Iris pigment epithelial cell (primary cell): ENCODE data around the genes UBB, ZNF287, FLCN and NT5M.

GRCh38 chr17:16132645-16133372 is 82.5 kb downstream of the NCOR1 start:
- RRBS = no CpG with 5 or more reads among the region's 8 CpGs

- RRBS = no CpG with 5 or more reads among the region's 2 CpGs
These were observed 56.0 kb downstream of the PIGL start for GRCh38 chr17:16272889-16273475.

DNA sequence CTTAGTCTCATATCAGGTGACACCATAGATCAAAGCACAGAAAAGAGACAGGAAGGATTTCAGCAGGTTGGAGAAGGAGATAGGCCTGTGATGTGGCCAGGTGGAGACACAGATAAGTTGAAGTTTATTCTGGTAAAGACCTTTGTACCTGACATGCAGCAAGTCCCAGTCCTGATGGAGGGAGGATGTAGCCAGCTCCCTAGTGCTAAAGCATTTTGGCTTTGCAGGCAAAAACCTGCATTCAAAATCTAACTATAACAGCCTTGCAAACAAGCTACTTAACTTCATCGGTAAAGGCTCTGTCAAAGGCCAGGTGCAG is 54.9 kb downstream of the CENPV start:
- RRBS = no CpG with 5 or more reads among the region's 1 CpG

GRCh38 chr17:16348487-16349080 is 4.7 kb downstream of the CENPV start:
- RRBS = no CpG with 5 or more reads among the region's 8 CpGs

DNA sequence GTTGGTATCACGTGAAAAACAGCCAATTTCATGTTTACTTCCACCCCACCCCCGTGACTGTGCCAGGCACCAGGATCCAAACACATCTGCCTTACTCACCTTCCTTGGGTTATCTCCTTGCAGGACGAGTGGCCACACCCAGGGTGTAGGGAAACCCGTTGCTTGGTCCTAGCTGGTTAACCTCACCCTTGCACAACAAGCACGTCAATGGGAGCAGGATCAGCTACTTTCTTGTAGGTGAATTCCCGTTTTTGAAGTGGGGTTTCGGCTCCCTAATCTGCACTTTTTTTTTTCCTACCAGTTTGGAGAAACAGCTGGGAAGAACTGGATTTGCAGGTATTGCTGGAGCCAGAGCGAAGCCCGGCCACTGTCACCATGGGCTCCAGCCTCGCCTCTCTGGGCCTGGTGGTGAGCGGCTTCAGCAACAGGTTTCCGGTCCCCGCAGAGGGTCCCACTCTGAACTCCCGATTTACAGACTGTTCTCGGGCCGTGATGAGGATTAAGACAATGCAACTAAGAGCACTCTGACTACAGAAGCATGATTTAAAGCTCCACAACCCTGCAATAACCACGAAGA is 2.1 kb upstream of the UBB start:
- RRBS = 81% methylated on average over 4 of the region's 17 CpGs

DNA sequence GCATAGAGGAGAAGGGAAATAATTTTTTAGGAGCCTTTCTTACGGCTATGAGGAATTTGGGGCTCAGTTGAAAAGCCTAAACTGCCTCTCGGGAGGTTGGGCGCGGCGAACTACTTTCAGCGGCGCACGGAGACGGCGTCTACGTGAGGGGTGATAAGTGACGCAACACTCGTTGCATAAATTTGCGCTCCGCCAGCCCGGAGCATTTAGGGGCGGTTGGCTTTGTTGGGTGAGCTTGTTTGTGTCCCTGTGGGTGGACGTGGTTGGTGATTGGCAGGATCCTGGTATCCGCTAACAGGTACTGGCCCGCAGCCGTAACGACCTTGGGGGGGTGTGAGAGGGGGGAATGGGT is at the start of gene UBB:
Gene UBB, plus strand, starts transcription at position 205 of the 352 bp plus-strand sequence.
- RRBS = no CpG with 5 or more reads among the region's 22 CpGs

GRCh38 chr17:16381239-16382278 is 668 bp downstream of the UBB start:
- RRBS = no CpG with 5 or more reads among the region's 51 CpGs

- RRBS = no CpG with 5 or more reads among the region's 13 CpGs
These were observed 20.9 kb downstream of the TRPV2 start for GRCh38 chr17:16436051-16436947.

GRCh38 chr17:16441984-16443215 is 27.0 kb downstream of the TRPV2 start:
- RRBS = no CpG with 5 or more reads among the region's 9 CpGs

GRCh38 chr17:16568291-16569660 is at the start of gene ZNF287:
TSS of gene ZNF287 (minus strand) at chr17:16569204.
- RRBS = 2% methylated on average over 5 of the region's 93 CpGs

- RRBS = no CpG with 5 or more reads among the region's 17 CpGs
These were observed 1.7 kb downstream of the TNFRSF13B start for GRCh38 chr17:16969847-16970918.

- RRBS = no CpG with 5 or more reads among the region's 11 CpGs
These were observed 5.8 kb upstream of the MPRIP start for GRCh38 chr17:17036427-17036892.

- RRBS = no CpG with 5 or more reads among the region's 11 CpGs
These were observed 77.1 kb downstream of the MPRIP start for GRCh38 chr17:17119053-17120009.

DNA sequence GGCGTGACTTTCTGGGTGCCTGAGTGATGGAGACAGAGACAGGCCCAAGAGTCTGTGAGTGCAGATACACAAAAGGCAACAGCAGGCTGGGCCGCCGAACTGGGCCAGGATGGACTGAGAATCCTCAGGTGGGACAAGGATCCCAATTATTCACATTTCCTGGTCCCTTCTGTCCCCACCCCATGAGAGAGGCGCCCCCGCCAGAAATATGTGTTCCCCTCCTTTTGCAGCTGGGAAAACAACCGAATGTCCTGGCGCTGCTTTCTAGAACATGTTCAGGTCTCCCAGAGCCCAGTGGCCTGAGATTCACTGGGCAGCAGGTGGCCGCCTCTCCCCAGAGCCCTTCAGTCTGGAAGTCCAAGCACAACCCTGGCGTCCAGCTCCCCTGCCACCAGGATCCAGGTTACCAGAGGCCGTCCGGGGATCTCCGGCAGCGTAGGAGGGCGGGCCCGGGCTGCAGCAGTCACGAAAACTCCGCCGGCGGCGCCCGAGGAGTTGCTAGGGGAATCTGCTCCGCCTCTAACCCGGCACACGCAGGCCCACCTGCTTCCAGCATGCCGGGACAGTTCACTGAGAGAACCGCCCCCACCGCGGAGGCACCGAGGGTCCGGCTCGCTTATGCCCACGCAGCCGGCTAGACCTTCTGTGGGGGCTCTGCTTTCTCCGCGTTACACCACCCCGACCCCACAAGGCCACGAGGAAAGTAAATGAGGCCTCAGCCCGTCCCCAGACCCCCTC is 920 bp downstream of the PLD6 start:
- RRBS = 8% methylated on average over 12 of the region's 38 CpGs

DNA sequence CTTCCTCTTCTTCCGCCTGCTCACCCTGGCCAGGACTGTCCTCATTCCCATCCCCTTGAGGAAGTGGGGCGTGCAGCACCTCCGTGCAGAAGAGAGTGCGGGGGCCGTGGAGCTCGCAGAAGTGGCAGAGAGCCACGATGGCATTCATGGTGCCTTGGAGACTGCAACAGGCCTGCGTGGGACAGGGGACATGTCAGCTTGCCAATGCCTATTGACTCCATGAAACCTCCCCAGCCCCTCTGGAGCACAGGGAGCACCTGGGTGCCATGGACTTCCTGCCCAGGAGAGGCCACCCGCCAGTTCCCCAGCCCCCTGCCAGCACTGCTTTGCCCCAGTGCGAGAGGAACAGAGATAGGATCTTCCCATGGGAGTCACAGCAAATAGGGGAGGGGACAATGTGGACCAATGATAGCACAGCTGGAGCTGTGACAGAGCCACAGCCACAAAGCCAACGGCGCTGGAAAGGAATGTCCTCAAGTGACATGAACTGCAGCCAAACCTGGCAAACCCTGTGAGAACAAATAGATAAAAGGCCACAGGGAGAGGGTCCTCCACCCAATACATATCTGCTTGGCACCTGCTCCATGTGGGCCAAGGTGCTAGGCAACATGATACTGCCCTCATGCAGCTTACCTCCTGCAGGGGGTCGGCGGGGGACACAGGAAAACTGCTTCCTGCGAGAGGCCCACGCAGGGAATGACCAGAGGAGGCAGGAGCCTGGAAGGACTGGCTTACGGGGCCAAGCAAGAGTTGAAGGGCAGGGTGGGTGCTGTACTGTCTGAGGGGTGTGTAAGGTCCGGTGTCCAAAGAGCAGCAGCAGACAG is 8.8 kb downstream of the FLCN start:
- RRBS = no CpG with 5 or more reads among the region's 18 CpGs

GRCh38 chr17:17237044-17237584 is at the start of gene FLCN:
TSS of gene FLCN (minus strand) at chr17:17237168.
- RRBS = 3% methylated on average over 4 of the region's 34 CpGs

GRCh38 chr17:17302821-17303449 is at the start of gene NT5M:
TSS of gene NT5M (plus strand) at chr17:17303373.
- RRBS = 2% methylated on average over 21 of the region's 49 CpGs

GRCh38 chr17:17386075-17386574 is 83.0 kb downstream of the NT5M start:
- RRBS = no CpG with 5 or more reads among the region's 10 CpGs

DNA sequence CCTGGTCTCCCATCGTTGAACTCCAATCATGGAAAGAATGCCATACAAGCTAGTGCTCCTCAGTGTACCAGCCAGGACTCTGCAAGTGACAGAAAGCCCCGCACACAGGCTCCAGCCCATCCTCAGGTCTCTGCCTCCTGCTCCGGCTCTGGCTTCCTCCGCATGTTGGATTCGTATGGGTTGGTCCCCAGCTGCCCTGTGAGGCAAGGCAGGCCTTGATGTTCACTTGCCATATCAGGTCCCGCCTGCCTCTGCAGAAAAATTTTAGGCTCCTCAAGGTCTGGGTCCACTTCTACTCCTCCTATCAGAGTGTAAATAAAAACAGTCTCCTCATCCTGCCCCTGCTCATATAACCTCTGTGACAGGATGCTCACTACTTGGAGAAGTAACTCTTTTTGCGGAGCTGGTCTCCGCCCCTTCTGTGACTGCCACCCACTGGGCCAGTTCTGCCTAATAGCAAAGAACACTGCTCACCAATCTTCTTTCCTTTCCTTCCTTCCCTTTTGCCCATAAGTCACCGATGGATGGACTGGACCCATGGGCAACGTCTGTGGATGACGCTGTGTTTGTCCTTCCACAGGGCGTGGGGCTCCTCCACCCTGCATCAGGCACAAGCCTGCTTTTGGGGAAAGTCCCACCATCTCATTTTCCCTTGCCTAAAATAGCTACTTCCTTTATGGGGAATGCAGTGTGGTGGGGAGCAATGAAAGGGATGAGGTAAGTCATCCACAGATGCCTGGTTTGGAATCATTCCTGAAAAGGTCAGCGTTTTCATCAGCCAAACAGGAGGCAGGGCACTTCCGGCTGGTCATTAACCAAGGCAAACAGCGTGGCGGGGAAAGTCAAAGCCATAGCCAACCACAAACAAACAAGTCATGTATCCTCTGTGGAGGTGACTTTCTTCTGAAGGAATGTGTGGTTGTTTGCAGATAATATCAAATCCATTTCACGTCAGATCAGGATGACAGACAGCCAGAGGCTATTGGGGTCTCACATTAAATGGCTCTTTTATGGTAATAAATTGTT is 30.9 kb upstream of the MED9 start:
- RRBS = no CpG with 5 or more reads among the region's 17 CpGs

- RRBS = no CpG with 5 or more reads among the region's 5 CpGs
These were observed 9.1 kb upstream of the MED9 start for GRCh38 chr17:17467634-17468238.